Metastatic Lung Carcinoma in the Adrenal Gland (tissue), 1 donor: ENCODE data around the gene DNAH10.

- PRO-cap, result no peak
Measured at GRCh38 chr12:123750901-123751370, 11.2 kb upstream of the DNAH10 start.

GRCh38 chr12:123761798-123762590, at the start of gene DNAH10:
DNAH10 (plus strand) TSS chr12:123762301.
- PRO-cap, result no peak

DNA sequence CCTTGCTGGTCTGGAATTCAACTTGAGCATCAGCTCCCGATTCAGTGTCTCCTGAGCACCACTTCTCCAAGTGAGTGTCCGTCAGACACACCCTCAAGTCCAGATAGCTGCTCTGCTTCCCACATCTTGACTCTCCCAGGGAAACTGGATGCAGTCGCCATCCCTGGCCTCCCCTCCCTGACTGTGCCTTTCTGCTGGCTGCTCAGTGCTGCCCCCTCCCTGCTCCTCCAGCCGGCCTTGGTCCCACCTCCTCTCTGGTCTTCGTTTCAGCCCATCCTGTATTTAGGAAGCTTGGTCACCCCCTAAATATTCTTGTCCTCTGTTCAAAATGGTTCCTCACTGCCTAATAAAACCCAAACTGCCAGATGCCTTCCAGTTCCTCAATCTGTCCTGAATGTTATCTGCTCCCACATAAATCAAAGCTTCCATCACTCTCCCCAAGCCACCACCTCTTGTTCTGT, 33.9 kb downstream of the CCDC92 start:
- PRO-cap, result no peak

DNA sequence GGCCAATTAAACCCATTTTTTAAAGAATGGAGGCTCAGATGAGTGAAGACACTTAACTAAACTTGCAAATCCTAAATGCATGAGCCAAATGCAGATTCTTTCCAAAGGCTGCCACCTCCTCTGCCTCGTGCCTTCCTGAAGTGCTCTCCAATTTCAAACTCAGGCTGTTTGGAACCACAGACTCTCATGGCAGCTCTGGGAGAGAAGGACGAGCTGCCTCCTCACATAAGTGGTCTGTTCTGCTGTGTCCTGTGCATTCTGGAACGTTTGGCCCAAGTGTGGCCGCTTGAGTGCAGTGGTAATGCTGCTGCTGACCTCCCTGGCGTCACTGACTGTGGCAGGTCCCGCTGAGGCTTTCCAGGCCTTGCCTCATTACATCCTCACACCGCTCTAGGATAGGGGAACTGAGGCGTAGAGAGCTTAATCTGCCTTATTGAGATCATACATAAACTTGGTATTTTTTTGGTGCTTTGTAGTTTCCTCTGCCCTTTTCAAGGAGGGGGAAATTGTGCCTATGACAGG, 14.2 kb downstream of the CCDC92 start:
- PRO-cap, result no peak

GRCh38 chr12:124094094-124094767, 121.2 kb downstream of the ZNF664 start:
- PRO-cap, result no peak

- PRO-cap, result no peak
Measured at GRCh38 chr12:124277975-124278359, 16.9 kb upstream of the RFLNA start.

DNA sequence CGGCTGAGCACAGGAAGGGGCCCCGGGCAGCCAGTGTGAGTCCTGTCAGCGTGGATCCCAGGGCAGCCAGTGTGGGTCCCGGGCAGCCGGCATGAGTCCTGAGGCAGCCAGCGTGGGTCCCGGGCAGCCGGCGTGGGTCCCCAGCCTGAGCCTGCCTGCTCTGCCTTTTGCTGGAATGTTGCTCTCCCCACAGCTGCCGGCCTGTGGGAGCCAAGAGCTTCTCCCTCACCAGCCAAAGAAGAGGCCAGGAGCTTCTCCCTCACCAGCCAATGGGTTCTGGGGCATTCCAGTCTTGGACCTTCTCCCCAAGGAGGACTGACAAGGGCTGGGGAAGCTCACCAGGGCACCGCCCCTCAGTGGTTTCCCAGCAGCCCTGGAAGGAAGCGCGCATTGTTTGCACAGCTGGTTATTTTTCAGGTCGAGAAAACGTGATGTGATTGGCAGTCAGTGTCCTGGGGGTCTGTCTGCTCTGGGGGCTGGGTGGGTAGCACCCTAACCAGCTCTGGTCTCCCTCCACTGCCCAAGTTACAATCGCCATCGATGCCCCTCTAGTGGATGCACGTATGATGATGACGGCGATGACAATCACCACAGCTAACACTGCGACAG, 14.9 kb upstream of the RFLNA start:
- PRO-cap, result no peak

- PRO-cap, result no peak
Measured at GRCh38 chr12:124332914-124333463, 38.1 kb downstream of the RFLNA start.

DNA sequence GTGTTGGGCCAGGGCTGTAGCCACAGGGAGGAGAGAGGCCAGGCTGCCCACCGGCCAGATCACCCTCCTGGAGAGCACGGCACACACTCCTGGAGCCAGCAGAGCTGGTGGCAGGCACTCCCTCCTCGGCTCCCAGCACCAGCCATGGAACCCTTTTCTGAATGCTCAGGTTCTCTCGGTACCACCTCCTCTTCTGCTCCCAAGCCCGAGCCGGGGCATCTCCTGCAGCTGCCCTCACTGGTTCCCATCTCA, 45.8 kb downstream of the RFLNA start:
- PRO-cap, result no peak

DNA sequence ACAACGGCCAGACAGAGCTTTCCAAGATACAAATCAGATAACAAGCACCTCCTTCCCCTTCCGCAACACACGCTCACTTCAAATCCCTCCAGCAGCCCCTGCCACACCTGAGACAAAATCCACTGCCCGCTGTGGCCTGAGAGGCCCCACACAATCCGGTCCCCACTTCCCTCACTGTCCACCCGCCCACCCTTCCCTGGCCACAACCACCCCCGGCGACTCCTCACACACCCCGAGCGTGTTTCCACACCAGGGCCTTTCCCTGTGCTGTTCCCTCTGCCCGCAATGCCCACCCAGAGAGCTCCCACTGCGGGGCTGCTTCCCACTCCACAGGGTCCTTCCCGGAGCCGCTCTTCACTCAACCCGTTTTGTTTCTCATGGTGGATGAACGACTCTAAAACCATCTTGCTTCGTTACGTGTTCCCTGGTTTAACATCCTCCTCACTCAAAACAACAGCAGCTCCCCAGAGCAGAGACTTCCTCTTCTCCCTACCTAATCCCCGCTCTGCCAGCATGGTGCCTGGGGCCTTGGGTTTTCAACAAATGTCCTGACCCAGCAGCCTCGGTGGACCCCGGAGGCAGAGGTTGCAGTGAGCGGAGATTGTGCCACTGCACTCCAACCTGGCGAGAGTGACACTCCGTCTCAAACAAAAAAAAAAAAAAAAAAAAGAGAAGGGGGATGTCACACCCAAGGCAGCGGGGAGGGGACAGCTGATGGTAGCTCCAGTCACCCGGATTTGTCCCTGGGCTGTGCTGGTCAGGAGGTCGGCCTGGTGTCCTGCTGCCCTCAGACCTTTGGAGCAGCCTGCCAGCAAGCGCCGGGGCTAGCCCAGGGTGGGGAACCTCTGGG, 65.8 kb downstream of the RFLNA start:
- PRO-cap, result no peak

DNA sequence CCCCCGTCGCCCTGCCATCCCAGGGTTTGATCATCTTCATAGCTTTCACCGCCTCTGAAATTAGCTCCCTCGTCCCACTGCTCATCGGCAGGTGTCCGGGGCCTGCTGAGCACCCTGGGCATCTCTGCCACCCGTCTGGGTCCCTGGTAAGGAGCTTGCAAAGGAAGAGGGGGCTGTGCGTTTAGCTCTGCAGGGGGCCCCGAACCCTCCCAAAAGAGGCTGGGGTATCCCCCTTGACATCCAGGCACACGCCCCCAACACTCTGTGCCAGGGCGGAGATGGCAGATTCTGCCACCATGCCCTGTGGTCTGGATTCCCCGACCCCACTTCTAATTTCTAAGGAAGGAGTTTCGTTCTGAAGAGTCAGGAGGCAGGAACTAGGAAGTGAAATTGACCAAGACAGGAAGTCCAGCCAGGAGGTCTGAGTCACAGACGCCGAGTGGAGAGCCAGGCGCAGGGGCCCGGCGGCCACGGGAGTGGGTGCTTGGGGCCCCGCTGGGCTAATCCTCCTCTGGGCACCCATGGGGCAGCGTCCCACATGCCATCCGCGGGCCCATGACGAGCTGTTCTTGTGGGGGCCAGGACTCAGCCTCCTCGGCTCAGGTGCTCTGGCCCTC, 95.7 kb downstream of the RFLNA start:
- PRO-cap, result no peak

GRCh38 chr12:124430381-124430994, 135.6 kb downstream of the RFLNA start:
- PRO-cap, result no peak

- PRO-cap, result unidirectional peak, minus-strand start at chr12:124509729
Measured at GRCh38 chr12:124509594-124510254, 57.7 kb downstream of the NCOR2 start.

DNA sequence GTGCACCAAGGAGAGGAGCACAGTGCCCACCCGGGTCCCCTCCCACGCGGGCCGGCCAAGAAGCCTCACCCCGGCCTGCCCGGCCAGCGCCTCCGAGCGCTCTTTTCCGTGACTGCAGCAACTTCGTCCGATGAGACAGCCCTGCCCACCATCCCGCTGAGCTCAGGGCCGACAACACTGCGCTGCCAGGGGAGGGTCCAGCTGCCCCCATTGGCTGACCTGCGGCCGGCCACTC, 49.8 kb downstream of the NCOR2 start:
- PRO-cap, result no peak

DNA sequence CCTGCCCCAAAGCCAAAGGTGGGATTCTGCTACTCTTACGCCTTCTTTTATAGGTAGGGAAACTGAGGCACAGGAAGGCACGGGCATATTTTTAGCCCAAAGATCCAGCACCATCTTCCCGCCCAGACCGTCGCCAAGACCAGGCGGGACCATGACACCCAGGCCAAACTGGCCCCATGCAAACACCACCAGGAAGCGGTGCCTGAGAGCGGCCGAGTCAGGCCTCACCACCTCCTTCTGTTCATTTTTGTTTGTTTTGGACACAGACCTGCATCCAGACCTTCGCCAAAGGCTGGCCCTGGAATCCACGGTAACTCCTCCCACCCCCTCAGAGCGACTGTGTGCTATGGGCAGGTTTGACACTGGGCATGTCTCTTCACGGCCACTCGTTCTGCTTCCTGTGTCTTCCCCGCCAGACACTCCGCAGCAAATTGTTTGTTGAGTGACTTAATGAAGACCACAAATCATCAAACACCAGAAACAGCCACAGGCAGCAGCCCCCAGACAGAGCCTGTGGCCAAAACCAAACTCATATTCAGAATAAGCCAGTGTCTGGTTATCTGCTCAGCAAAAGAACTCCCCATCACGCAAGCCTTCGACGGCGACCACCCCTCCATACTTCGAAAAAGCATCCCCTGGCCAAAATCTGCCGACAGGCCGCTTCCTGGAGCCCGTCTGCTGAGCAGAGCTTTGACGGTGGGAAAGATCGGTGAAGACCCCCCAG, 47.1 kb downstream of the NCOR2 start:
- PRO-cap, result no peak

DNA sequence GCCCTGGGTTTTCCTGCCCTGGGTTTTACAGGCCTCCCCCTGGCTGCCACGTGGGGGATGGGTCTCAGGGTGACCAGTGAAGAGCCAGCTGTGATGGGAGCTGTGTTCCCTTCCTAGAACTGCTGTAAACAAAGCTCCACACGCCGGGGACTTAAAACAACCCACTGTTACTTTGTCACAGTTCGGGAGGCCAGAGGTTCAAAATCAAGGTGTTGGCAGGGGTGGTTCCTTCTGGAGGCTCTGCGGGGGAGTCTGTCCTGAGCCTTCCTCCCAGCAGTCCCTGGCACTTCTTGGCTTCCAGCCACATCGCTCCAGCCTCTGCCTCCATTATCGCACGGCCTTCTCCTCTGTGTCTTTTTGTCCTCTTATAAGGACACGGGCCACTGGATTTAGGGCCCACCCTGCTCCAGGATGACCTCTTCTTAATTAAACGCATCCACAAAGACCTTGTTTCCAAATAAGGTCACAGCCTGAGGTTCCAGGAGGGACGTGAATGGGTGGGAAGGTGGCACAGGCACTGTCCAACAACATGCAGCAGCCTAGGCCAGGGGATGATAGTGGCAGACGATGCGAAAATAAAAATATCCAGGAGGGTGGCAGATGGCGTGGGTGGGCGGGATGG, 10.2 kb downstream of the NCOR2 start:
- PRO-cap, result no peak

- PRO-cap, result bidirectional peak, plus-strand start at chr12:124755480, minus-strand start at chr12:124755311
Measured at GRCh38 chr12:124755074-124755573, 108.5 kb downstream of the SCARB1 start.

DNA sequence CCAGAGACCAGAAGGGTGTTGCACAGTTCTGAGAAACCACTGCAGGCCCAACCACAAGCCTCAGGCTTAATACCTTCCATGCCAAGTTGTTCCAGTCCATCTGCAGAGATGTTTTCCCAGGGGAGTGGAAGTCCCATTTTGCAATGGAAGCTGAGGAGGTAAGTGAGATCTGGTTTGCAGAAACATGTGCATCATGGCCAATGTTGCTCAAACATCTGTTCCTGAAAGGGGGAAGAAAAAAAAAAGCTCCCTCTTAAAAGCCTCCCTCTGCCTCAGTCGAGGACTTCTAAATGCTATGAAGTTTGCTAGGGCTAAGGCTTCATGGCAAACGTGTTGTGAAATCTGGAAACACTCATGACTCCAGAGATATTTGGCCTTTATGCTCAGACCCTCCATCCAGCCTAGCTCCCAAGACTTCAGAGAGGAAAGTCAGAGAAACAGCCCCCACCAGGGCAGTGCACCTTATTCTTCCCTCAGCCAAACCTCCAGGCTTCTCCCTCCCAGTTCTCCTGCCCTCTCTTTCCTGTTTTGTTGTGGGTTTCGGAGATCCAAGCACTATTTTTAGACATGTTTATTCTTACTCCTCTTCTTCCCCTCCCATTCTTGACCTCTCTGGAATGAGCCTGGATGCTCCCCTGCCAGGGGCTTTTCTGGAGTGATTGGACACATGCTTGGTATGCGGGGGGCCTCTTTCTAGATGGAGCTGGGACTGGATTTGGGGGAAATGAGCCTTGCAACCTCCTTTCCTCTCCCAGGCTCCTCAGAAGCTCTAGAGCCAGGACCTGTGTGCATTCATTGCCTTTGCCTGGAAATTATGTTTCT, 98.4 kb downstream of the SCARB1 start:
- PRO-cap, result no peak

DNA sequence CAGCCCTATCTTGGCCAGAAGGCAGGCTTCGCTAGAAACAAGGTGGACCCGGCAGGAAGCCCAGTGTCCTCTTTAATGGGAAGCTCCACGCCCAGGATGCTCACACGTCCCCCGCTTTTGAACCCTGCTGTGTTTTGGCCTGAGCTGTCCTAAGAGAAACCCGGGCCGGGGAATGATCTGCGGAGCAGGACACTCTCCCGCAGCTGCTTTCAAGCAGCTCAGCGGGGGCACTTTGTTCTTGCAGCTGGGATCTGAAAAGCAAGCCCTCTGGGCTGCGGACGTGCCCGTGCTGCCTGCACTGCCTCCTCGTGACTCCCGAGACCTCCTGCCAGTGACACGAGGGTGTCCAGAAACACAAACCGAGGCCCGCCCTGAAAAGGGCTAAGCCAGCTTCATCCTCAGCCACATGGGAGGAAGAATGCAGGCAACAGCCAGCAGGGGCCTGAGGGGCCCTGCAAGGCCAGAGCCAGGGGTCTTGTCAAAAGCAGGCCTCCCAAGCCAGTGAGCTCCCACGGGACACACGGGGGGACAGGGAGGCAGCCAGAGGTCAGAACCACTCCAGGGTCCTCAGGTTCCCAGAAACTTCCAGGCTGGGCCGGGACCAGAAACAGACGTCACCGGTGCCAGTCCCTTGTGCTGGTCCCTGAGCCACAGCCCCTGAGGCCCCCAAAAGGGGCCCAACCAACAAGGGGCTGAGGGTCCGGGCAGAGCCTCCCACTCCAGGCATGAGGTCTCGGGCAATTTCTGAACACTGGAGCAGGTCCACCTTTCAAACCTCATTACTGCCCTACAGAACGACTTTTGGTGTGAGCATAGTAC, 29.7 kb downstream of the SCARB1 start:
- PRO-cap, result no peak

GRCh38 chr12:124921629-124922350, 7.3 kb upstream of the UBC start:
- PRO-cap, result no peak